Neuron (in vitro differentiated cells): ENCODE data around the genes DPP9 and KDM4B.

GRCh38 chr19:4557085-4557801 is 2.2 kb downstream of the SEMA6B start:
- PRO-cap, result no peak

- PRO-cap, result no peak
Observed at GRCh38 chr19:4722092-4722503, 1.5 kb downstream of the DPP9 start.

- PRO-cap, result bidirectional peak, plus-strand start at chr19:4724064, minus-strand start at chr19:4723769
Observed at GRCh38 chr19:4723708-4724425, at the start of gene DPP9. Gene DPP9, minus strand, starts transcription at chr19:4723842.

GRCh38 chr19:4816226-4817514 is 14.8 kb downstream of the TICAM1 start:
- PRO-cap, result no peak

- PRO-cap, result no peak
Observed at GRCh38 chr19:4830422-4831008, 997 bp downstream of the TICAM1 start.

GRCh38 chr19:4911541-4912524 is 2.5 kb downstream of the UHRF1 start:
- PRO-cap, result no peak

DNA sequence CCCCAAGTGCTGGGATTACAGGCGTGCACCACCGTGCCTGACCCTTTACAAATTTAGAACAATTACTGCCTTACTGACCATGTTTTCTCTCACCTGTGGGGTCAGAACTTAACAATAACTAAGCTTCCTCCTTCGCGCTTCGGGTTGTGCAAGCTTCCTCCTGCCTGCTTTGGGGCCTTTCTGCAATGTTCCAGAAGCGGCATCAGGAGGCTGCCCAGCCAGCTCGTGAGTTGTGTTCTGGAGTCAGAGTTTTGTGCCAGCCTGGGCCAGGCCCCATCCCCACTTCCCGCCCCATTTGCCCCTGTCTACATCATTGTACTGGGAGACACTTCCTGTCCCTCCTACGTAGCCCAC is 13.2 kb downstream of the UHRF1 start:
- PRO-cap, result no peak

DNA sequence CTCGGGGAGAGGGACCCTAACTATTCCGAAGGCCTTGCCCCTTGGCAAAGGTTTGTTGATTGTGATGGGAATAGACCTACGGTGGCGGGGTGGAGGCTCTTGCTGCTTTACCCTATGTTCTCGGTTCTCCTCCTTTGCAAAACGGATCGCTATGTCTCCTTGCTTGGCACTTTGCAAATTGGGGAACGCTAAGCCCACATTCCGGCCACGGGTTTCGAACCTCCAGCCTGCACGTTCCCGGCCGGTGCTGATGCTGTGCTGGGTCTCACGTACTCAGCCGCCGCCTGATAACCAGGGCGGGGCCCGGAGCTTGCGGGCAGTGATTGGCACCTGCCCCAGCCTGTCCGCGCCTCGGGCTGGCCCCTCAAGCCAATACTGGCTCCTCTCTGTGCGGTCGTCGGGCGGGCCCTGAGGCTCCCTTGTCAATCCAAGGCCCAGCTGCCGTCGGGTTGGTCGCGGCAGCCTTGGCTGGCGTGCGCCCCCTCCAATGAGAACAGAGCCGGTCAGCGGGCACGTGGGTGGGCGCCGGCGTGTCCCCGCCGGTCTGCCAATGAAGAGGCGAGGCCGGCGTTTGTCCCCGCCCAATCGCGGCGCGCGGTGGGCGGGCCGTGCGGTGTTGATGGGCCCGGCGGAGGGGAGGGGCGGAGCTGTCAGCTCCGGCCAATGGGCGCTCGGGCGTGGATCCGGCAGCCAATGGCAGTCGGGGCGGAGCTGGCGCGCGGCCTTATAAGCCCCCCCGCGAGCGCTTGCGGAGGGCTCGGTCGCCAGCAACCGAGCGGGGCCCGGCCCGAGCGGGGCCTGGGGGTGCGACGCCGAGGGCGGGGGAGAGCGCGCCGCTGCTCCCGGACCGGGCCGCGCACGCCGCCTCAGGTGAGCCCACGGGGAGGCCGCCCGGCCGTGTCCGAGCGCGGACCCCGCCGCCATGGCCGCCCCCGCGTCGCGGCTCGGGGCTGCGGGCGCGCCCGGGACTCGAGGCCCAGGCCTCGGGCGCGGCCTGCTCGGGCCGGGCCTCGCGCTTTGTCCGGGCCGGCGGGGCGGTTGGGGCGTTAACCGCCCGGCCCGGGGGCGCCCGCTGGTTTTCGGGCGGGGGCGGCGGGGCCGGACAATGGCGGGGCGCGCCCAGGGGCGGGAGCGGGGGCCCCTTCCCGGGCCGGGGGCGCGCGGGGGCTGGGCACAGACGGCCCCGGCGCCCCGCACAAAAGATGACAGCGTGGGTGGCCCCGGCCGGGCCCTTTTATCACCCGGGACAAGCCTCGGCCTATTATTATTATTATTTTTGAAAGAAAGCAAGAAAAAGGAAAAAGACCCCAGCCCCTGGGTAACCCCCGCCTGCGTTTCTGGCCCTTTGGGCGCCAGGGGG is at the start of gene KDM4B:
KDM4B (plus strand) TSS at position 753 of the 1,360 bp plus-strand sequence.
- PRO-cap, result unidirectional peak, minus-strand start at position 248 of the sequence; unidirectional peak, plus-strand start at position 752 of the sequence

- PRO-cap, result no peak
Observed at GRCh38 chr19:4977829-4978419, 9.0 kb downstream of the KDM4B start.

DNA sequence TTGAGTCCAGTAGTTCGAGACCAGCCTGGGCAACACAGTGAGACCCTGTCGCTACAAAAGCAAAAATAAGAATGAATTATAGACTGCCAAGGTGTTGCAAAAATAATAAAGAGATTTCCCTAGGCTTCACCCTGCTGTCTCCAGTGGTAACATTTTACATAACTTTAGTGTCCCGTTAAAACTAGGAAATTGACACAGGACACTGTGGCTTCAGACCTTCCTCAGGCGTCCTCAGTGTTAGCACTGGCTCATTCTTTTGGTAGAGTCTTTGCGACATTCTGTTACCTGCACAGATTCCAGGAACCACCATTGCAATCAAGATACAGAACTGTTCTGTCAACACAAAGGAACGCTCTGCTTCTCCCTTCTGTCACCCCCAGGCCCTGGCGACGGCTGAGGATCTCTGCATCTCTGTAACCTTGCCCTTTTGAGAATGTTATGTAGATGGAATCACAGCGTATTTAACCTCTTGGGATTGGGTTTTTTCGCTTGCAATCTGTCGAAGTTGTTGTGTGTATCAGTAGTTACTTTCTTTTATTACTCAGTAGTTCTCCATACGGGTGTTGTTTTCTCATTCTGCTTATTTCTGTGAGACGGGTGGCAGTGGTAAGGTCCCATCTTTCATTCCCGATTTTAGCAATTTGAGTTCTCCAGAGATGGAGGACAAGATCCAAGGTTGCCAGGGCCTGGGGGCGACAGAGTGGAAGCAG is 22.6 kb downstream of the KDM4B start:
- PRO-cap, result bidirectional peak, plus-strand start at position 682 of the sequence, minus-strand start at position 335 of the sequence

DNA sequence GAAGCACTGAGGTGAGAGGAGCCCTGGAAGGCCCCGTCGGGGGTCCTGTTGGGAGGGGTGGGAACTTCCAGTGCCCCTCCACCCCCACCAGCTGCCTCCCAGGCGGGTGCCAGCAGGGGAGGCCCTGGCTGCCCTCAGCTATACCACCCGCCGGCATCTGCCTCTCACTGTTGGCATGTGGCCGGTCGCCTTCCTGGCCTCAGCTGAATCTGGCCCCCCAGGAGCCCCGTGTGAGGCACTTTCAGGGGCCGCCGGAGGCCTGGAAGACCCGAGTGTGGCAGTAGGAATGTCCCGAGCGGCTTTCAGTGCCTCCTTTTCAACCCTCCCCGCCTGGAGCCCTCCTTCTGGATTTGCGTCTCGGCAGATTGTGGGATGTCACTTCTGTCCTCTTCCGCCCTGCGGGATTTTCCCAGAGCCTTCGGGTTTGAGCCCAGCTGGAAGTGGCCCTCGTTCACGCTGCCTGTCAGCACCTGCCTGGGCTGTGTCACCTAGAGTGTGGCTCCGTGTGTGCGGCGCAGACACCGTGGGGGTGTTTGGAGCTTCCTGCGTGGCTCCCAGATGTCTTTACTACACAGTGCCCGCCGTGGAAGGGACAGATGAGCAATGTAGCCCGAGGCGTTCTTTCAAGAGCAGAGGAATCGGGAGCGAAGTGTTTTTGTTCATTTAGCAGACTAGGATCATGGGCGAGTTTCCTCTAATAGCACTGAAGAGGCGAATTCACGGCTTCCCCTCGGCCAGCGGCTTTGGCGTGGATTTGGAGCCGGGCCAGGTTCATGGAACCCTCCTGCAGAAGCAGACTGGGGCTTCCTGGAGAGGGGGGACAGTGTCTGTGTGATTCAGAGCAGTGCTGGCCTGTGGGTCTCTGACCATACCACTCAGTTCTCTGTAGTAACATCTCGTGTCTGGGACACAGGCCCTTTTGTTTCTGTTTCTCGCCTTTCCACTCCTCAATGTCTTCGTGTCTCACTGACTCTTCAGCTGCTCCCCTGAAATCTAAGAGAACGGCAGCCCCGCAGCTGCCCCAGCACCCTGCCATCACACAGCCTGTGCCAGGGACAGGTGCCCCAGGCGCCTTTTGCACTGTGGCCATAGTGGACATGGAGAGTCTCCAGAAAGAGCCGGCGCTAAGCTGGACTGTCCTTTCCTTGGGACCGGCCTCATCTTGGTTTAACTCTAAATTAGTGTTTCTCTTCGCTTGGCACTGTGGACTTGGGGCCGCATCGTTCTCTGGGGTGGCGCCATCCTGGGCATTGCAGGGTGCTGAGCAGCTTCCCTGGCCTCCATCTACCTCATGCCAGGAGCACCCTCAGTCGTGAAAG is 68.0 kb downstream of the KDM4B start:
- PRO-cap, result unidirectional peak, minus-strand start at position 290 of the sequence

DNA sequence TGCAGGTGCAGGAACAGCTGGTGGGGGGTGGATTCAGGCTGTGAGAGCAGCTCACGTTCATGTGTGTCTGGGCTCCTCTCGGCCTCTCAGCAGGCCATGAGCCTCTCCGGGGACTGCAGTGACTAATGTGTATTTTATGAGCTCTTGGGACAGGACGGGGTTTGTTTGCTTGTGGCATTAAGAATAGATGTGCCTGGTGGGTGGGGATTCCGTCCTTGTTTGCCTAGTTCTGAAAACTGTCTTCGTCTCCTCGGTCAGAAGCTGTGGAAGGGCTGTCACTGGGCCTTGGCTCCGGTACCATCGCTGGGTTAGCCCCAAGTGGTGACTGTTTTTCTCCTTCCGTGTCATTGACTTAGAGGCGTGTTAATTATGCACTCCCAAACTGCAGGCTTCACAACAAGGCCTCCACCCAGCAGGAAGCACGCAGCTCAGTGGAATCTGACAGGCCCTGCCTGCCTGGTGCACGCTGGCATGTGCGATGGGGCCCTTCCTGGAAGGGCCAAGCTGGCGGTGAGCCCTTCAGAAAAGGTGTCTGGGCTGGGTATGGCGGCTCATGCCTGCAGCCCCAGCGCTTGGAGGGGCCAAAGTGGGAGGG is 77.7 kb downstream of the KDM4B start:
- PRO-cap, result no peak

DNA sequence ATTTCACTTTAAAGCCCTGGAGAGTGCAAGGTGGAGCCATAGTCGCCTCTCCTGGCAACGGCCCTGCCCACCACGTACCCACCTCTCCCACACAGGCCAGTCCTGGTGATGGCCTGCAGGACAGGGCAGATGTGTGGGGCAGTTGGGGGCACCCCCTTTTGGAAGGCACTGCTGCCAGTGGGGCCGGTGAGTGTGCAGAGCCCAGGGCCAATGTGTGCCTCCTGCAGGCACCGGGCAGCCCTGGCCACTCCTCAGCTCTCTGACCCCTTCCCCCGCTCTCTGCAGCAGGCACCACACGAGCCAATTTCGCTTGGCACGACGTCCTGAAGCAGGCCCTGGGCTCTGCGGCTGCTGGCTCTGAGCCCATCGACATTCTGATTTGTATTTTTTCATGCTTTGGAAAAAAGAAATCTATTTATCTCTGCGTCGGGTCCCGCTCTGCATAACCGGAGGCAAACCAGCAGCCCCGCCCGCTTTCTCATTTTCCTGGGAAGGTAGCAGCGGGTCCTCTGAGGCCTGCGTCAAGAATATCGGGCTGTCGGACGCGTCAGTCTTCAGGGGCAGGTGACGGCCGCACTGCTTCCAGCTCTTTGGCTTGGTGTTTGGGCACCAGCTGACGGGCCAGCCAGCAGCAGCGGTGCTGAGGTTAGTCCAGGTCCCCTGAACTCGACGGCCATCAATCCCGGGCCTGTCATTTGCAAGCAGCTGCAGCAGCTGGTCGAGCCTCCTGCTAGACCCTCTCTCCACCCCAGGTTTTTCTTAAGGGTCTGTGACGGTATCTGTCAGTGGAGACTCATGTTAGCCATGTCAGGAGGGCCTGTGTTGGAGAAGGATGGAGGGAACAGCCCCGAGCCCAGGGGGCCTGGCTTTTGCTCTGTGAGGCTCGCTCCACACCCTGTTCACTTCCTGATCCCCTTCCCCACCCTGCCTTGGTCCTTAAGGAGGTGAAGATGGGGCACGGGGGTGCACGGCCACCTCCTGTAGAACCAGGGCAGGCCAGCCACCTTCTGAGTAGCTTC is 134.3 kb downstream of the KDM4B start:
- PRO-cap, result no peak

DNA sequence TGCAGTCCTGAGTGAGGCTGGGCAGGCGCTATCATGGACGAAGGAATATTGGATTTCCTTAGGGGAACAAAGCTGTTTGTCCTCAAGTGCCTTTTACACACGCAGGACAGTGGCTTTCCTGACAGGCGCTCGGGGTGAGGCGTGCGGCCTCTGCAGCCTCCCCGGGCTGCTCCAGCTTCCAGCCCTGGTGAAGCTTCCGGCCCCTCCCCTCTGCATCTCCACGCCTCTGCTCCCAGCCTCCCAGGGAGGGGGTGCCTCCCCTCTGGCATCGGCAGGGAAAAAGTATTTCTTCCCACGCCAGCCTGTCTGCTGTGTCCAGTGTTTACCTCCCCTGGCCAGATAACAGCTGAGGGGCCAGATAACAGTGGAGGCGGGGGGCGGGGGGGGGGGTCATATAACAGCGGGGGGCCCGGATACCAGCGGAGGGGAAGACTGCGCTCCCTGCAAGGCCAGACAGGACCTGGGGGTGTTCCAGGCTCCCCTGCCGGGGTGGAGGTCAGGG is 159.6 kb downstream of the KDM4B start:
- PRO-cap, result no peak

DNA sequence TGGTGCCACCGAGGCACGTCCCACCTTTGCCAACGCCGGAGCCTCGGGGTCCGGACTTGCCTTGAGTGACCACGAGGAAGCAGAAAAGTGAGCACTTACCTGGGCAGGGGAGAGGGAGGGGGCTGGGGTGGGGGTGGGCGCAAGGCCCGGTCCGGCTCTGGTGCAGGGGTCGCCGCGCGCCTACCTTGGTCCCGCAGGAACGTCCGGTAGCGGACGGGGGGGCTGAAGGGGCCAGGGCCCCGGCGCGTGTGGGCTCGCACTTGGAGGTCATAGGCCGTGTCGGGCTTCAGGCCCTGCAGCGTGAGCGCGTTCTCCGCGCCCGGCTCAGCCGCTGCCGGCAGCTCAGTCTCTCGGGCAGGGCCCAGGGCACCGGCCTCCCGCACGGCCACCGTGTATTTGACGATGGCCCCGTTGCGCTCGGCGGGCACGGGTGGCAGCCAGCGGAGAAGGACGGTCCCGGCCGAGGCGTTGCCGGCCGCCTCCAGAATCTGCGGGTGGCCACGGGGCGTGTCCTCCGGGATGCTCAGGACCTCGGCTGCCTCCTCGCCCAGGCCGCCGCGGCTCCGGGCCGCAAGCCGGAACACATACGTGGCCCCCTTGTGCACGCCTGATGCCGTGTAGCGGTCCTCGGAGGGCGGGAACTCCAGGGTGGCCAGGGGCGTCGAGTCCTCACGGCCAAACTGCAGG is 118.0 kb downstream of the PTPRS start:
- PRO-cap, result no peak

GRCh38 chr19:5274050-5274362 is 66.6 kb downstream of the PTPRS start:
- PRO-cap, result no peak

GRCh38 chr19:5338069-5339234 is 2.2 kb downstream of the PTPRS start:
- PRO-cap, result bidirectional peak, plus-strand start at chr19:5338446, minus-strand start at chr19:5338280; bidirectional peak, plus-strand start at chr19:5338811, minus-strand start at chr19:5338682

DNA sequence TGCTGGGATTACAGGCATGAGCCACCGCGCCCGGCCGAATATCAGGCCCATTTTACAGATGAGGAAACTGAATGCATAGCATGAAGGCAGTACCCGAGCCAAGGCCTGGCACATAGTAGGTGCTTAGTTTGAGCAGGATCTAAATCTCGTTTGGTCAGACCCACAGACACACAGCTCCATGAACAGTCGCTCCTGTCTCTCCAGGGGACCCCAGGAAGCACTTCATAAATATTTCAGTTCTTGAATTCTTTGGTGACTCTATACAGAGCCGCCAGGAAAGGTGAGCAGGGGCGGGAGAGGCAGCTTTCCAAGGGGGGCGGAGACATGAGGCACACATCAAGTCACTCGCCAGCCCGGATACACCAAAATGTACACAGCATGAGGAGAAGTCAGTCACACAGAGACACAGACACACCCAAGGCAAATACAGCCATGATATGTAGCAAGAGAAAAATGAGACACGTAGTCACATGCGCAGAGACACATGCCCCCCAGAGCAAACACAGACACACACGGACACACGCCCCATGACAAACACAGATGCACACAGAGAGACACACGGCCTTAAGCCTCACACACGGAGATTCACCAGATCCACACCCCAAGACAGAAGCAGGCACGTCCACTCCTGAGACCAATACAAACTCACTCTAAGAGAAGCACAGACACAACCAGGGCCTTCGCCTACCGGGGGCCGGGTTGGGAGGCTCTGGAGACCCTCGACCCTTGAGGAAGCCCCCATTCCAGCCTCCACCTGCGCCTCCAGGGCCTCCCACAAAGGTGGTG is 44.9 kb downstream of the SAFB2 start:
- PRO-cap, result no peak

DNA sequence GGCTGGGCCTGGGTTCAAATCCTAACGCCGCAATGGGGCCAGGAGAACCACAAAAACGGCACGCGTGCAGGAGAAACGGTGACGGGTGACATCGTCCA is 530 bp downstream of the SAFB start:
- PRO-cap, result no peak

- PRO-cap, result no peak
Observed at GRCh38 chr19:5713739-5714015, 6.3 kb downstream of the LONP1 start.